Esophagus muscularis mucosa (tissue), 4 donors: ENCODE results near the genes HHATL and HIGD1A.

DNA sequence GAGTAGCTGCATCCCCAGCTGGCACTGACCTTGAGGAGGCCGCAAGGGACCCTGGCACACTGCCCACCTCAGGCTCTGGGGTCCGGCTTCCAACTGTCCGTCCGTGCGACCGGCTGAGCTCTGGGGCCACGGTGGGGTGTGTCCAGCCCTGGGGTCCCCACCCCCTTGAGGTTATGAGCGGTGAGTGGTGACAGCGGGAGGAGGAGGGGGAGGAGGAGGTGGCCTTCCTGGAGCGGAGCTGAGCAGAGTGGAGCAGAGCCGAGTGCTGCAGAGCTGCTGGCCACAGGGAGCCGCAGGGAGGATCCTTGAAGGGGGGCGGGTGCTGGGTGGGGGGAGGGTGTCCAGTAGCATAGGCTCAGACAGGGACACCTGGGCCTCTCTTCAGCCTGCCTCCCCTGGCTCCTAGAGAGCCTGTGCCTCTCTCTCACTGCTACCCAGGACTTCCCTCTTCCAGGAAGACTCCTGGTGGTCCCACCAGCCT is at the start of gene HHATL:
Gene HHATL (minus strand): TSS at position 249 of the 481 bp plus-strand sequence.
- PRO-cap, result unidirectional peak, minus-strand start at position 122 of the sequence; unidirectional peak, minus-strand start at position 249 of the sequence
- RAMPAGE, long total RNA, 4 experiments, result no peak in any of the 4 experiments

DNA sequence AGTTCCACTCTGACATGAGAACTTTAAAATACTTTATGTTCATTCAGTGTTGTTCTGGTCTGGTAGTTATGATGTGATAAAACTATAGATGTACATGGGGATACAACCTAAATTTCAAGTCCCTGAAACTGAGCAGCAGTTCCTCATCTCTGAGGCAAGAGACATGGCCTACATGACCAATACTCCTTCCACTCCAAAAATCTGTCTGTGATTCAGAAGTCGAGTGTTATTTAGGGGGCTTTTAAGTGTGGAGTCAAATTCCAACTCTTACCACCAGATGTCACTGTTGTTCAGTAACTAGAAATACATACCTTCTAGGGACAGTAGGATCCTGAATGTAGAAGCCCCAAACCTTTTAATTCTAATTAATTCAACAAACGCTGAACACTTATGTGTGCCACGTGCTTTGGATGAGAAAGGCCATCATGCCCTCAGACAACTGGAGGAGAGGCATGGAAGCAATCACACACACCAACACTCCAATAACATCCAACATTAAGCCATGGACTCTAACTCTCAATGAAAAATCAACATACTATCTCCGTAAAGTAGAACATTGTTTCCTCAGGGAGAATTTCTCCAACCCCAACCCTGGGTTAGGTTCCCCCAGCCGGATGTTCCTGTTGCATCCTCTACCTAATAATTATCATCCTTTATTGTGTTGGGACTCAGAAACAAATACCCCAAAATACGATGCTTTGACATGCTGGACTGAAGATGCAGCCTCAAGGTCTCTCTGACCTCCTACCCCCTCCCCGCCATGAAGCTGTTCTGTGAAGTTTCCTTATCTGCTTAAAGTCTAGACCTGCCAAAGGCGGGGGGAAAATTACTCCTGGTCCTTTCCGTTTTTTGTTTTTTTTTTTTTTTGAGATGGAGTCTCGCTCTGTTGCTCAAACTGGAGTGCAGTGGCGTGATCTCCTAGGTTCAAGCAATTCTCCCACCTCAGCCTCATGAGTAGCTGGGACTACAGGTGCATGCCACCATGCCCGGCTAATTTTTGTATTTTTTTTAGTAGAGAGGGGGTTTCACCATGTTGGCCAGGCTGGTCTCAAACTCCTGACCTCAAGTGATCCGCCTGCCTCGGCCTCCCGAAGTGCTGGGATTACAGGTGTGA is 8.0 kb upstream of the CCDC13 start:
- PRO-cap, result no peak
- RAMPAGE, long total RNA, 4 experiments, result no peak in any of the 4 experiments

DNA sequence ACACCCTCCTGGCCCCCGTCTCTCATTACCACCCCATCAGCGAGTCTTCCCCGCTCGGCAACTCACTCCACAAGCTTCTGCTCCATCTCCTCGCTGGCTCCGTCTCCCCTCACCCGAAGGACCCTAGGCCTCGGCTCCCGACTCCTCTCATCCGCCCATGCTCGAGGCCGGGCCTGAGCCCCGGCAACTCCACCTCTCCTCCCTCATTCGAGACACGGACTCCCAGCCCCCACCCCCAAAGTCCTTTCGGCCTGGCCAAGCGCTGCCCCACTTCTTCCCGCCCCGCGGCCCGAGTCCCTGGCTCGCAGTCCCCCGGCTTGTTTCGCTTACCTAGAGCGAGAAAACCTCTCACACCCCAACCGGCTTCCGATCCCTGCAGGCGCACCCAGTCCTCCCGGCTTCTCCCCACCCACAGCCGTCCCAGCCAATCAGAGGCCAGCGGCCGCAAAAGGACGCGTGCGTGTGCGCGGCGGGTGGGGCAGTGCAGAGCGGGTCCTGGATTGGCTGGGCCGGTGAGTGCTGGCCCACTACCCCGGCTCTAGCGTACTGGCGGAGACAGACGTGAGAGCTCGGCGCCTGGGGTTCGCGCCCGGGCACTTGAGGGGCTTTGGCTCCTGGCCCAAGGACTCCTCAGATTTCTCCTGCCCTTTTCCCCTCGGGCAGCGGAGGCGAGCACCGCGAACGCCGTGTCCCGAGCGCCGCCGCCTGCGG is at the start of gene HIGD1A:
Gene HIGD1A (minus strand): TSS at position 385 of the 711 bp plus-strand sequence.
- PRO-cap, result bidirectional peak, plus-strand start at position 558 of the sequence, minus-strand start at position 413 of the sequence
- RAMPAGE, long total RNA, 4 experiments, result start-site peak on the minus strand in 4 of 4 experiments, centred at positions 367 to 369 of the sequence, 4,757 to 8,380 reads per replicate

- PRO-cap, result no peak
- RAMPAGE, long total RNA, 4 experiments, result no peak in any of the 4 experiments
These were observed 31.1 kb downstream of the CYP8B1 start for GRCh38 chr3:42844557-42844900.

GRCh38 chr3:42873512-42874605 is 1.8 kb downstream of the CYP8B1 start:
- PRO-cap, result no peak
- RAMPAGE, long total RNA, 4 experiments, result no peak in any of the 4 experiments

- PRO-cap, result no peak
- RAMPAGE, long total RNA, 4 experiments, result no peak in any of the 4 experiments
These were observed 481 bp downstream of the KRBOX1 start for GRCh38 chr3:42936584-42937150.

DNA sequence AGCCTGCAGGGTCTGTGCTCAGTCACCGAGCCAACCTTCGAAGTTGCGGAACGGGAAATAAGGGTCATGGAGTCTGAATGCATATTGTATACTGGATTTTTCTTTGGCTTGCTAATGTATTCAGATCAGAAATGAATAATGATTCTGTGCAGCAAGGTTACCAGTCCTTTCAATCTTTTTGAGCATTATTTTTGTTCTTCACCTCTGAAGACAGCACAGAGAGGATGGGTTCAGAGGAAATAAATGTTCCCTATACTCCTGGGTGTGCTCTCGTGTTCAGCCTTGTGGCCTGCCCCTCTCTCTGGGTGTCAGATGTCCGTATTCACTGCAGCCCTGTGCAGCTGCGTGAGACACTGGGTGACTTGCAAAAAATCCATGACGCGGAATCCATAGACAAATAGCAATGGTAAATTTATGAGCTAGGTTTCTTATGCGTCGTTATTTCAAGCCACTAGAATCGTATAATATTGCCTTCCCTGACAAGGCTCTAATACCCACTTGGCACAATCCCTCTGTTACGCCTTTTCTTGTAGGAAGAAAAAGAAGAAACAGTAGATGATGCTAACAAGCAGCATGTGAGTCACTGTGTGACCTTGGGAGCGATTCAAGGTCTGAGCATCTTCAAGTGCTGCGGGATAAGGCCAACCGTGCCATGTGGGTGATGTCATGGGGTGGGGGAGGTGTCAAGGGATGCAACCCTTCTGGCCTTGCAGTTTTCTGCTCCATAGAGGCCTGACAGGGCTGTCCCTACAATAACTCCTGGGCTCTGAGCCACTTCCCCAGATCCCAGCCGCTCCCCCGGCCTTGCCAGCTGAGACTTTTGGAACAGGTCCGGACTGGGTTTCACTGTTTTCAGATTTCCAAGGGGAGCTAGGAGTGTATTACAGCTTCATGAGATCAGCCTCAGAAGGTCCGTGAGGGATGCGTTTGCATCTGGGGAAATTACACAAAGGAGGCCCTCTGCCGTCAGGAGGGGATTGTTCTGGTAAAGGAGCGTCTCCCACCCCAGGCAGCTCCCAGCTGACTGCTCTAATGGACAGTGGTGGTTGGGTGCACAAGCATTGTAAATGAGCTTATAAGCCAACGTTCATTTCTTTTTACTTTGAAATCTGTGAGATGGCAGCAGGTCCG is 47.5 kb upstream of the POMGNT2 start:
- PRO-cap, result no peak
- RAMPAGE, long total RNA, 4 experiments, result no peak in any of the 4 experiments

DNA sequence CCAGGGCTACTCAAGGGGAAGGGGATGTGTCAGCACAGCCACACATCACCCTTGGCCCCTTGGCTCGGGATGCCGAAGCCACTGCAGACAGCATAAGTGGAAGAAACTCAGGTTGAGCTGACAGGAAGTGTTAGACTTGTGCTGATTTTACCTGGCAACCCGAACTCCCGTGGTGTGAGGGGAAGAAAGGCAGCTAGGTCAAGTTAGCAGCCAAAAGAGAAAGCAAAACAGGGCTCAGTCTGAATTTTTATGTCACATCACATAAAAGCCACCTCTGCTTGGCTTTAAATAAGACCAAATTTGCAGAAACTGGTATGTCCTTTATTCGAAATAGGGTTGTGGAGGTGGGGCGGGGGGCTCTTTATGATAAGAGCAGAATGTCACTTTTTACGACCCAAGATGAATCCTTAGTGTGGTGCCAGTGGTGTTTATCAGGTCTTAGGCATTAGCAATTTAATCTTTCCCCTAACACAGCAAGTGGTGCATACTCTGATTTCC is 57.0 kb upstream of the POMGNT2 start:
- PRO-cap, result no peak
- RAMPAGE, long total RNA, 4 experiments, result no peak in any of the 4 experiments

- PRO-cap, result no peak
- RAMPAGE, long total RNA, 4 experiments, result no peak in any of the 4 experiments
These were observed 136.6 kb downstream of the SNRK start for GRCh38 chr3:43423021-43423344.

- PRO-cap, result no peak
- RAMPAGE, long total RNA, 4 experiments, result no peak in any of the 4 experiments
These were observed 750 bp downstream of the ANO10 start for GRCh38 chr3:43621041-43621480.

- PRO-cap, result no peak
- RAMPAGE, long total RNA, 4 experiments, result no peak in any of the 4 experiments
These were observed 22.4 kb upstream of the ANO10 start for GRCh38 chr3:43644240-43644680.

DNA sequence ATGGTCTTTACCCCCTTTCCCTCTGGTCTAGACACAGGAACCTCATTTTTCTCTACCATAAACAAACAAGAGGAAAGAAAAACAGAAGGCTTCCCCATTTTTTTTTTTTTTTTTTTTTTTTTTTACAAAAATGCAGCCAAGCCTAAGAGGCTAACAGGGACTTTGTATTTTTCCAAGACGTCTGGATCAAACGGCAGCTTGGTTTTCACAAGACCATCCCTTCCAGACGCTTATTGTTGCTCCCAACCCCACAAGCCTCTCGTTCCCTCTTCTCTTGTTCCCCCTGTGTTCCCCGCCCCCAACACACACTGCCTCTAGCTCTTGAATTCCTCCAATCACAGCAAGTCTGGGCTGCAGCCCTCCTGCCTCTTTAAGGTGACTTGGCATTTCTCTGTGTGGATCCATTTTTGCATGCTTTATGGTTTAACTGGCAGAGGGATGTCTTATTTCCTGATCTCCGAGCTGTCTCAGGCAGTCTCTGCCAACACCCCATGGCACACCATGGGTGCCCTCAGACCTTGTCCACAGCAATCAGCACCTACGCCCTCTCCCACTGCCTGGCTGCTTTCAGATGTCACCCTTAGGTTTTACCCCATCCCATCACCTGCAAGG is 182.1 kb downstream of the ABHD5 start:
- PRO-cap, result no peak
- RAMPAGE, long total RNA, 4 experiments, result no peak in any of the 4 experiments

- PRO-cap, result no peak
- RAMPAGE, long total RNA, 4 experiments, result no peak in any of the 4 experiments
These were observed 7.1 kb downstream of the KIF15 start for GRCh38 chr3:44768669-44769173.

- PRO-cap, result no peak
- RAMPAGE, long total RNA, 4 experiments, result no peak in any of the 4 experiments
These were observed 9.6 kb downstream of the TGM4 start for GRCh38 chr3:44883911-44884590.

DNA sequence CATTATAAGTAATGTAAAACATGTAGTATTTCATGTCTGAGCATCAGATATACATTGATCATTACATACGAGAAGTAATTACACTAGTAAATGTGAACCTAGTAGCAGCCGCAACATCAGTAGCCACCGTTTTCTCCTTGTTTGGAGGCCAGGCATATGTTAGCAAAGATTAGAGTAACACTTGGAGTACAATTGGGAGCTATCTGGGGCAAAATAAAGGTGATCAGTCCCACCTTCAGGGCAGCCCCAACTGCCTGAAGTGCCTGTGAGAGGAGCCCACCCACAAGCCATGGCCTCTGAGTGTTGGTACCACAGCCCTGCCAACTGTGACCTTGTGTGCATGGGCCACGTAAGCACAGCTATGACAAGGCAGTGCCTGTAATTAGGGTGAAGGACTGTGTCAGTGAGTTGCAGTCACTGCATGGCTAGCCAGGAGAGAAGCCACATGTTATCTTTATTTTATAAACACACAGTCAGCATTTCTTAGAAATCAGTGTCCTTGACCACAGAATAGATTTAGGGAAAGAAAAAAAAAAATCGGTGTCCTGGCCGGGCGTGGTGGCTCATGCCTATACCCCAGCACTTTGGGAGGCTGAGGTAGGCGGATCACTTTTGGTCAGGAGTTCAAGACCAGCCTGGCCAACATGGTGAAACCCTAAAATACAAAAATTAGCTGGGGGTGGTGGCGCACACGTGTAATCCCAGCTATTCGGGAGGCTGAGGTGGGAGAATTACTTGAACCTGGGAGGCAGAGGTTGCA is 24.8 kb downstream of the EXOSC7 start:
- PRO-cap, result no peak
- RAMPAGE, long total RNA, 4 experiments, result no peak in any of the 4 experiments

DNA sequence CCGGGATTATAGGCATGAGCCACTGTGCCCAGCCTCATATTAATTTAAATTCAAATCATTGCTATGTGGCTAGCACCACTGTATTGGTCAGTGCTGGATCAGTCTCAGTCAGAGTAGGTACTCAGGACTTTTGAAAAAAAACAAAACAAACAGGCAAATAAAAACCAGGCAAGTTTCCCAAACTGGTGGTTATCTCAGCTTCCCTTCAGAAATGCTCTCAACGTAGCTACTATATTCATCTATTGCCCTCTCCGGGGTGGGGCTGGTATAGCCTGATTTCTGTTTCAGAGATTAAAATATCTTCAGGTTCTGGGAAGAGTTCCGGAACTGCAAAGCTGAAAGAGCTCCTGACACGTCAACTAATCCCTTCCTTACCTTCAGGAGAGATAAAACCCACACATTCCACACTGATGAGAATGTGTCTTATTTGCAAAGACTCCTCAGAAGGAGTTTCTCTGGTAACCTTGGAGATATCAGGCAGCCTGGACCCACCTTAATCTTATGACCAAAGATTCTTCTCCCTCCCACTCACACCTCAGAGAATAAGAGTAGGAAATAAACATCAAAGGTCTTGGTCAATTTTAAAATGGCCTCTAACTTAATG is 54.0 kb downstream of the CDCP1 start:
- PRO-cap, result no peak
- RAMPAGE, long total RNA, 4 experiments, result no peak in any of the 4 experiments

DNA sequence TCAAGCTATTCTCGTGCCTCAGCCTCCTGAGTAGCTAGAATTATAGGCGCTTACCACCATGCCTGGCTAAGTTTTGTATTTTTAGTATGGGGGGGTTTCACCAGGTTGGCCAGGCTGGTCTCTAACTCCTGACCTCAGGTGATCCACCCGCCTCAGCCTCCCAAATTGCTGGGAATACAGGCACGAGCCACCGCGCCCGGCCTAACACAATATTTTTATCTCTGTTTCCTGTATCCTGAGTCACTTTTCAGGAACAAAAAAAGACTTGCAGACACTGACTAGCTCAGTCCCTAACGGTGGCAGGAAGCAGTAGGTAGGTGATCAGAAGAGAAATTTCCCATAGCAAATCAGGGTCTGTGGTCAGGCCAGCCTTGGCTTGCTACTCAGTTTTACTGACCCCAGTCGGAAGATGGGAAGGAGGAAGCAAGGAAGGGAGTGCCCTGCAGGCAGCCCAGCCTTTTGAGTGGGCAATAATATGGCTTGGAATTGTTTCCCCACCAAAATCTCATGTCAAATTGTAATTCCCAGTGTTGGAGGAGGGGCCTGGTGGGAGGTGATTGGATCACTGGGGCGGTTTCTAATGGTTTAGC is 19.3 kb upstream of the CDCP1 start:
- PRO-cap, result no peak
- RAMPAGE, long total RNA, 4 experiments, result no peak in any of the 4 experiments

- PRO-cap, result no peak
- RAMPAGE, long total RNA, 4 experiments, result no peak in any of the 4 experiments
These were observed 5.0 kb downstream of the SACM1L start for GRCh38 chr3:45693937-45694830.

GRCh38 chr3:45791589-45792054 is 4.7 kb downstream of the SLC6A20 start:
- PRO-cap, result no peak
- RAMPAGE, long total RNA, 4 experiments, result no peak in any of the 4 experiments

- PRO-cap, result no peak
- RAMPAGE, long total RNA, 4 experiments, result no peak in any of the 4 experiments
These were observed 20.3 kb upstream of the SLC6A20 start for GRCh38 chr3:45816726-45817036.